Bronchial epithelial cell (primary cell): ENCODE measurements around a stretch of chr7.

DNA sequence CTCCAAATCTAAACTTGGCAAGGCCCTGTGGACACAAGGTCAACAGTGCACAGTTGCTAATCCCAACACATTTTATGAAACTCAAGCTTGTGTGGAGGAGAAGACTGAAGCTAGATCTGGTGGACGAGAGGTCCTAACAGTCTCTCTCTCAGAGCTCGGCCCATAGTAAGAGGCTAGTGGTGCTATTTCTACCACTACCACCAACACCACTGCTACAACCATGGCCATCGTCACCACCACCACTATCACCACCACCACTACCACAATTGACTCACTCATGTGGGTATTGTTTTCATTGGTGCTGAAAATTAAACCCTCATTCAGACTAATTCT lies 28.3 kb upstream of the CDHR3 start:
- RRBS, 2 experiments: no CpG with 5 or more reads among the region's 3 CpGs

- RRBS, 2 experiments: no CpG with 5 or more reads among the region's 6 CpGs
Measured at GRCh38 chr7:106062364-106063083, 49.6 kb downstream of the SYPL1 start.

GRCh38 chr7:106153841-106154155 lies 41.7 kb upstream of the SYPL1 start:
- RRBS, 2 experiments: no CpG with 5 or more reads among the region's 5 CpGs

GRCh38 chr7:106260056-106260521 lies 24.7 kb downstream of the NAMPT start:
- RRBS, 2 experiments: no CpG with 5 or more reads among the region's 2 CpGs

DNA sequence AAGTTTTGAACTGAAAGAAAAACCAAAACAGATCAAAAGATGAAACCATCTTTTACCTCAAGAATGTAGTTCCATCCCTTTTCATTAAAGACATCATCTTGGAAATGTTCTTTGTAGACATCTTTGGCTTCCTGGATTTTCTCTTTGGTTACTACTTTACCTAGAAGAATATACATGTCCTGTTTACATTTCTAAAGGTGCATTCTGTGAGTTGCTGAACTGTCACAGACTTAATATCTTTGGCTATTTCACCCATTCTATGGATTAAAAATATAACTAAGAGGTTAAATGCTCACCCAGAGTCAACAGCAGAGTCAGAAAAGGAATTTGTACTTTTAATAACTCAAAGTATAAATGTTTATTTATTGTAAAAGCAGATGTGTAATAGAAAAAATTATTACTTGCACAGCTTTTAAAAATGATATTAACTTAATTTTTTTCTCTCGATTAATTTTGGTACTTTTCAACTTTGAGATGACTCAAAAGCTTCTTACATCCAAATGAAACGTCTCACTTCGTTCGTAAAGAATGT lies 9.8 kb downstream of the NAMPT start:
- RRBS, 2 experiments: no CpG with 5 or more reads among the region's 4 CpGs

- RRBS, 2 experiments: no CpG with 5 or more reads among the region's 4 CpGs
Measured at GRCh38 chr7:106277360-106277784, 7.4 kb downstream of the NAMPT start.

DNA sequence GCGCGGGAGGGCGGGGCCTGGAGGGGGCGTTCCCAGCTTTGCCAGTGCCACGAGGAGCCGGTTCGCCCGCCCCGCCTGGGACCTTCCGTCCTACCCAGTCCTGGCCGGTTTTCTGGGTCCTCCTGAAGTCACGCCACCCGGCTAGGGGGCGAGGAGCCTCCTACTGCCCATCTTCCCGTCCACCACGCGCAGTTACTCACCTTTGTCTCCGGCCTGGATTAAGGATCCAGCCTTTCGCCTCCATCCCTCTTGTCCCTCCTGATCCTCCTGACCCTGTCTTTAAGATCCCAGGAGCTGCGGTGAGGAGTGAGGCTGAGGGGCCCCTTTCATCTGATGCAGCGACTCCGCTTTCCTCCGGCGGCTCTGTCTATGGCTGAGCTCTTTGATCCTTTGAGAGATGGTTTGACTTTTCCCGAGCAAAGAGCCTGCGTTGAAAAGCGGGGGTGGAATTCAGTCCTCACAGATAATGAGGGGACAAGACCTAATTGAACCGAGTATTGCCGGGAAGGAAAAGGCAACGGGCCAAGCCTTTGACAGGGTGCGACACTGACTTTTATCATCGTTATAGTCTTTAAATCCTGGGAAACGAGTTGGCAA lies 656 bp upstream of the NAMPT start:
- RRBS, 2 experiments: 1% methylated on average over 17 of the region's 33 CpGs

DNA sequence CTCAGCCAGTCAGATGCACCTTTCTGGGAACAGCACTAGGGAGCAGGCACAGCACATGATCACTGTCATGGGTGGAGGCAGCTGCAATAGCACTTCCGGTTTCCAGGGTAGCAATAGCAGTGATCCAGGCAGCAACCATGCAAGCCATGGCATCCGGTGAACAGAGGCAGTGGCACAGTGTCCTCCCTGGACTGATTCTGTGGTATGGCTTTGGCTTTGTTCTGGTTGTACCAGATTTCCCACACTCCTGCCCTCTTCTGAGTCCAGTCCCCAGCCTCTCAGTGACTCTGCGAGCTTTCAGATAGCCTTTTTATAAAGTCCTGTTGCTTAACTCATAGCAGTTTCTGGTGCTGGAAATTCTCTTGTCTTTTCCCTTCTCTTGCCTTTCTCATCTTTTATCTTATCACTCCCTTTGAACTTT lies 86.9 kb upstream of the NAMPT start:
- RRBS, 2 experiments: 82 to 87% methylated on average over 1 to 2 of the region's 3 CpGs

DNA sequence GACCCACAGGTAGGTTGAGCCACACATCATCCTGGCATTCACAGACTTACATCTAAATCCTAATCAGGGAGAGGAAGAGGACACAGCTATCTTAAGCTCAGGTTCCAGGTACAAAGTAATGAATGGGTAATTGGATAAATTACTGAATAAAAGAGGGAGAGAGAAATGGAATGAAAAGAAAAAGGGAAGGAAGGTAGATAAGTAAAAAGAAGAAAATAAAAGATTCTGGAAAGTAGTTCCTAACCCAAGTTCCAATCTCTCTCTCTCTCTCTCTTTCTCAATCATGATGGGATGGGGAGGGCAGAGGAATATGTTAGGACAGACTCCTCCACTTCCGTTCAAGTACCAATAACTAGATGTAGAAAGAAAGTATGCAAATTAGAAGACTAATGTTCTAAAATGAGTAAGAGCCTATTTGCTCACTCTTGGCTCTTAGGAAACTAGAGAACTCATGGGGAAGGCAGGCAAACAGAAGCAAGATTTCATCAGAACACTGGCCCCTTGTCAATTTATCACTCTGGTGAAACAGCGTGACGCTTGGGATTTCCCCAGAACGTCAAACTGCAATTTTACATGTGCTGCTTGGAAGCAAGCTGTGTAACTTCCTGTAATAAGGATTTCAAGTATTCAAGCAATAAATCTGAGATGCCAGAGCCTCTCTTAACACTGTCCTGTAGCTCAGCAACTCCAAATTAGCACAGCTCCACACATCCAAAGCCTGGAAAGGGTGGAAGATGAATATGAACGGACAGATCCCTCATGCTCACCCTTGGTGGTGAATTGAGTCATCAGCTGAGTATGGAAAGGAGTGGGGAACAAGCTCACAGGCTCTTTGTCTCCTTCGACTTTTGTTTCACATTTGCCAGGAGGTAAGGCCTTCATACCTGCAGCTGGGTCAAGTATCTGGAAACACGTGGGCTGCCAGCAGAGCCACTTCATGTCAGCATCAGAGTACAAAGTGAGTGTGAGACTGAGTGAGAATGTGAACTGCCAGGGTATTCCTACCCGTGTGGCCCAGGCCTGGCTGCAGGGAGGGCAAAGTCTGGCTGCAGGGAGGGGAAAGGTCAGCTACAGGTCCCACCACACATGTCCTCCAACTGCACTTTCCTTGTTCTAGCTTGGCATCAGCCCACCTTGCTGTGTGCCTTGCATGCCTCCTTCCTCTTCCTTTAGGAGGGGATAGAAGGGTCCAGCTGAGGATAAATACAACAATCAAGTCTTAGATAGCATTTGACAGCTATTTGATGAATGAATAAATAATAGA lies 140.3 kb upstream of the NAMPT start:
- RRBS, 2 experiments: no CpG with 5 or more reads among the region's 8 CpGs

- RRBS, 2 experiments: no CpG with 5 or more reads among the region's 3 CpGs
Measured at GRCh38 chr7:106430690-106431222, 146.0 kb upstream of the NAMPT start.

- RRBS, 2 experiments: no CpG with 5 or more reads among the region's 4 CpGs
Measured at GRCh38 chr7:106485160-106485868, 175.6 kb downstream of the CCDC71L start.

DNA sequence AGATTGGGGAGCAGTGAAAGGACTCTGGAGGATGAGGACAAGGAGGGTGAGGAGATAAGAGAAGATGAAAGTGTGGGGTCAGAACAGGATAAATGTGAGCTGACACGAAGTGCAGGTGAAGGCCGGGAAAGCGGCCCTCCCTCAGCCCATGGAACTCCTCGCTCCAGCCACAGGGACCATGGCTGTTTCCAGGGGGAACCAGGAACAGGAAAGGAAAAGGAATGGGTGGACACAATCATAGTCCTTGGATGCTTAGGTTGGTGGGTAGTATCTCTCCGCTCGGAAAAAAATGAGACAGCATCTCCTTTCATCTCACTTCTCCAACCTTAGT lies 150.6 kb downstream of the CCDC71L start:
- RRBS, 2 experiments: no CpG with 5 or more reads among the region's 6 CpGs

DNA sequence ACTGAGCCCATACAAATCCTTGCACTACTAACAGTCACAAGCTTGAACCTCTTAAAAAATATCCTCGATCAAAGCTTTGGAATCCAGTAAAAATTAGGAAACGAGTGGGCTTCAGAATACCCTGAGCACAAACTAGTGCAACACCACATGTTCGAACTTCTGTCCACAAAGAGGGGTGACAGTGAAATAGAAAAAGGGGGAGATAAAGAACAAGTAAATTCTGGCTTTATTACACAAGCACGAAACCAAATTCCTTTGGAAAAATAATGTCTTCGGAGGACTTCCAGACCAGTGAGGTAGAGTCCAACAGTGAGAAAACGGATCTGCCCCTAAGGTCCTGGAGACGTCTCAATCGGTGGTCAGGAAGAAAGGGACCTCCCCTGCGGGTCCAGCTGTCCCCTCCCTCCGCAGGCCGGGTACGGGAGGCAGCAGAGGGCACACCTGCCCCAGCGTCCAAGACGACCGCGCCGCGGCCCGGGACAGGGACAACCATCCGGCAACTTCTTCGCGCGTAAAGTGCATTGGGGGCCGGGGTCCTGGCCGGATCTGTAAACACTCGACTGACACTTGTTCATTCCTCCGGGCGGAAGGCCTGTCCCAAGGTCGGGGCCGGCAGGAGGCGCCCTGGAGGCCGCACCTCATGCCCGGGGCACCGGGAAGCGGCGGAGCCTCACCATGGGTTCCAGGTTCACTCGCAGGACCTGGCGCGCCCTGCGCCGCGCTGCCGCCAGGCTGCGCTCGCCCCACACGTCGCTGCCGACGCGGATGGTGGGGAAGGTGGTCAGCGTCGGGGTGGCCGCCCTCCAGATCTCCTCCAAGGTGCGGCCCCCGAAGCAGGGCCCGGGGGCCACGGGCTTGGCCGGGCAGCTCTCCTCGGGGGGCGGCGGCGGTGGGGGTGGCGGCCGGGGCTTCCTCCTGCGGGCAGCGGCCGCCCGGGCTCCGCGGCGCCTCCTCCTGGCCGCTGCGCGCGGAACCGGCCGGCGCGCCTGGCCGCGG lies 1.1 kb downstream of the CCDC71L start:
- RRBS, 2 experiments: under 1 to 2% methylated on average over 28 to 29 of the region's 81 CpGs

DNA sequence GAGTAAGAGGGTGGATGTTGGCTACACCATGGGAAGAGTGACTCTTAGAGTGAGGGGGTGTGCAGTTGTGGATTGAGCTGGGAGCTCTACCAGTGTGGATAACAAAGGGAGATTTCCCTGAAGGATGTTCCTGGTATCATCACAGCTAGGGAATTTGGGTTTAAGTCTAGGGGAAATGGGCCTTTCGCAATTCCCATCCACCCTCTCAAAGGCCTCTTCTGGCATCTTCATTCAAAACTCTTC lies 328 bp upstream of the CCDC71L start:
- RRBS, 2 experiments: no CpG with 5 or more reads among the region's 1 CpG

DNA sequence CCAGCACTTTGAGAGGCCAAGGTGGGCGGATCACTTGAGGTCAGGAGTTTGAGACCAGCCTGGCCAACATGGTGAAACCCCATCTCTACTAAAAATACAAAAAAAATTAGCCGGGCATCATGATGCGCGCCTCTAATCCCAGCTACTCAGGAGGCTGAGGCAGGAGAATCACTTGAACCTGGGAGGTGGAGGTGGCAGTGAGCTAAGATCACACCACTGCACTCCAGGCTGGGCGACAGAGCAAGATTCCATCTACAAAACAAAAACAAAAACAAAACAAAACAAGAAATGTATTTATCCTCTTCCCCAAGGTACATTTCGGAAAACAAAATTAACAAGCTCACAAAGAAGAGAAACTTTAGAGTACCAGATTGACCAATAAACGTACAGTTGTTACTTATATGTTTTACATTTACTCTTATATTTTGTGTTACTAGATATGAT lies 16.5 kb downstream of the PIK3CG start:
- RRBS, 2 experiments: no CpG with 5 or more reads among the region's 7 CpGs

GRCh38 chr7:107006923-107008024 lies 37.2 kb upstream of the PRKAR2B start:
- RRBS, 2 experiments: no CpG with 5 or more reads among the region's 7 CpGs

- RRBS, 2 experiments: no CpG with 5 or more reads among the region's 4 CpGs
Measured at GRCh38 chr7:107069328-107070127, 25.0 kb downstream of the PRKAR2B start.

- RRBS, 2 experiments: no CpG with 5 or more reads among the region's 2 CpGs
Measured at GRCh38 chr7:107193213-107194158, 24.7 kb downstream of the HBP1 start.

GRCh38 chr7:107202917-107203535 lies 34.2 kb downstream of the HBP1 start:
- RRBS, 2 experiments: no CpG with 5 or more reads among the region's 3 CpGs

GRCh38 chr7:107474094-107474797 lies 4.4 kb downstream of the GPR22 start:
- RRBS, 2 experiments: no CpG with 5 or more reads among the region's 6 CpGs